Sciatic nerve (tissue), 1 donor: ENCODE results near the genes NMD3, SERPINI1 and GOLIM4.

- PRO-cap: no peak
Measured at GRCh38 chr3:159858616-159859042, 366.6 kb upstream of the C3orf80 start.

DNA sequence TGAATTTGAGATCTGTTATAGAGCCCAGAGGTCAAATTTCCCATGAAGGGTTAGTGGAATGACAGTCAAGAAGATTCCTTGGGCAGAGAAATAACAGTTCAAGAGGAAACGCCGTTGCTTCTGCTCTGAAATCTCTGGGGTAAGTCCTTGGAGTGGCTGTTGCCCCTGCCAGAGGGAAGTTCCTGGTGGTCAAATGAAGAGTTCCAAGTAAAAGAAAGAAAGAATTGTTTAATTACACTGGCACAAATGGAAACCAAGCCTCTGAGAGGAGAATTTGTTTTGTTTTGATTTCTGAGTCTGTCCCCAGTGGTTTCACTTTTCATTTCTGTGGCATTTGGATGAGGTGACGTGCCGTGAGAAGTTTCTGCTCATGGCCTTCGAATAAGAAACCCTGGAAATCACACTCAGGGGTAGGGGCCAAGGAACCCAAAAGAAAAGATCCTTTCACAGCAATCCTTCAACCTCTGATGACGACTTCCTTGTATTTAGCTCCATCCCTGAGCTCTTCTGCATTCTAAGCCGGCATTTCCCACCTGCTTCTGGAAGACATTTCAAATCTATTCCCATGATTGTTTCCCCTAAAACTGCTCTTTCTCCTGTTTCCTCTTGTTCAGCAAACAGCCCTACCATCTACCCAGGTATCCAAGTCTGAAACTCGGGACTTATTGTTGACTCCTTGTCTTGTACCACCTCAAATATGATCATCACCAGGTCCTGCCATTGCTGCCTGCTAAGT, 313.9 kb upstream of the C3orf80 start:
- PRO-cap: bidirectional peak, plus-strand start at position 334 of the sequence, minus-strand start at position 265 of the sequence

GRCh38 chr3:160498584-160499280, 49.1 kb upstream of the TRIM59 start:
- PRO-cap: no peak

- PRO-cap: no peak
Measured at GRCh38 chr3:160525753-160526228, 39.6 kb downstream of the KPNA4 start.

- PRO-cap: bidirectional peak, plus-strand start at chr3:160755606, minus-strand start at chr3:160755451
Measured at GRCh38 chr3:160755304-160755741, 708 bp upstream of the PPM1L start.

- PRO-cap: no peak
Measured at GRCh38 chr3:160780354-160780800, 24.3 kb downstream of the PPM1L start.

GRCh38 chr3:161217465-161218039, 3.6 kb upstream of the NMD3 start:
- PRO-cap: no peak

- PRO-cap: bidirectional peak, plus-strand start at chr3:161221315, minus-strand start at chr3:161221207; unidirectional peak, plus-strand start at chr3:161221604
Measured at GRCh38 chr3:161220913-161221814, at the start of gene NMD3. Gene NMD3, plus strand, starts transcription at chr3:161221311.

DNA sequence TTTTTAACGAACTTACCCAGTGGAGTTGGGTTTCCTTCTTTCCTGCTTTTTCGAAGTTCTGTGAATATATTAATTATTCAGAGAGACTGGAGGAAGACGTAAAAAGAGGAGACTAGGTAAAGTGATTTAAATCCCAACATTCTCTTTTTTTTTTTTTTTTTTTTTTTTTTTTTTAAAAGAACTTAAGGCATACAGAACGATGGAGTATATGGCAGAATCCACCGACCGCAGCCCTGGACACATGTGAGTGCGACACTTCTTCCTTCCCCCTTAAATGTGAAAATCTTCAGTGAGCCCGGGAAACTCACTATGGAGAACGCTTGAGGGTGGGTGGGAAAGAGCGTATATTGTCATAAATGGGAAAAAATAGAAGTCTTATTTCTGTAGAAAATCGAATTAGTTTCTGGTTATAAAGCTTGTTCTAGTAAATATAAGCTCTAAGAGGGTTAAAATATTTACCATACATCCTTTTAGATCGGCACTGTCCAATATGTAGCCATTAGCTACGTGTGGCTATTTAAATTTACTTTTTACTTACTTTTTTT, 776 bp downstream of the NMD3 start:
- PRO-cap: bidirectional peak, plus-strand start at position 214 of the sequence, minus-strand start at position 249 of the sequence

GRCh38 chr3:161415771-161416556, 44.6 kb upstream of the SPTSSB start:
- PRO-cap: no peak

DNA sequence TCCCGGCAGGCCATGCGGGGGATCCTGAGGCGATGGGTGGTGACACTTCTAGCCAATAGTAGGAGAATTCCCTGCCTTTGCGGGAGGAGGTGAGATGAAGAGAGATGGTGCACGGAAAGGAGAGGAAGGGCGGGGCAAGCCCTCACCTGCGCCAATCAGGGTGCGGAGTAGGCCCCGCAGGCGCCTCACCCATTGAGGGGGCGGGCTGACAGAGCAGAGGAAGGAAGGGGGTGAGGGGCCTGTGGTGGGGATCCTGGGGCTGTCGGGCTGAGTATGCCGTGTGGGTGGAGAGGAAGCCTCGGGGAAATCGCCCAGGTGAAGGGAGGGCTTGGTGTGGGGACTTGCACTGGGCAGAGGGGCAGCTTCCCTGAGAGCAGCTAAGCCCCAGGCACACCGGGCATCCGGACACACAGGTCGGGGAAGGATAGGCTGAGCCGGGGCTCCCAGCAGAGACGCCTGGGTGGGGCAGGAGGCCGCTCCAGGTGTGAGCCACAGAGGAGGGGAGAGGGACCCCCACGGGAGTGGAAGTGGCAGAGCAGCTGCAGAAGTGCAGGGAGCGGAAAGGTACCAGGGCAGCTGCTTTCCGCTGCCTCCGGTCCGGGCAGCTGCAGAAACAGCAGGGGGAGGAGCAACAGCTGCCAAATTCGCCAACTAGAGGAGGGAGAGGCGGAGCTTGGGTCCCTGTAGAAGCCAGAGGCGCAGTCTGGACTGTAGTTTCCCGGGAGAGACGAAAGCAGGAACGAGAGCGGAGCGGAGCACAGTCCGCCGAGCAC, at the start of gene SERPINI1:
Gene SERPINI1 (plus strand): TSS at position 711 of the 773 bp plus-strand sequence.
- PRO-cap: bidirectional peak, plus-strand start at position 216 of the sequence, minus-strand start outside the sequence; bidirectional peak, plus-strand start at position 713 of the sequence, minus-strand start at position 603 of the sequence

DNA sequence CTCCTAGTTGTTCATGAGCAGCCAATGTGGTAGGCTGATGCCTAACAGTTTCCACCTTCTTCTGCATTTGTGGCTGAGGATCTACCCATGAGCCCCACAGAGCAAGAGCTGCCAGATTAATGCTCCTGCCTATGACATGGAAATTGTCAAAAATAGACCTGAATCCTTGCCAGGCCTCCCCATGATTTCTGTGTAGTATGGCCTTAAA, 128.9 kb downstream of the SERPINI1 start:
- PRO-cap: no peak

- PRO-cap: no peak
Measured at GRCh38 chr3:167870688-167871153, 135.2 kb downstream of the SERPINI1 start.

DNA sequence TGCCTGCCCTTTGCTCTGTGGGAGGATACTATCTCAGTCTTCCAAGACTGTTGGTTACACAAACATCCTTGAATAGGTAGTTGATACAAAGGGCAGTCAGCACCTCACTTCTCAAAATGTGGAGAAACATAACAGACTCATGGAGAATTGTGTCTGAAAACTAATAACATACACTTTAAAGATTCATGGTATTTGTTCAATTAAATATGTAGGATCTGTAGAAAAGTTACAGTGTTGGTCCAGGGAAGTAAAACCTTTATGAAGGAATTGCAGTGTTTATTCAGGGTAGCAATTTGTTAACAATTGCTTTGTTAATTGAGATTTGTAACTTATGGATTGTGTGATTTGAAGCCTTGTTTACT, 103.2 kb downstream of the GOLIM4 start:
- PRO-cap: no peak

DNA sequence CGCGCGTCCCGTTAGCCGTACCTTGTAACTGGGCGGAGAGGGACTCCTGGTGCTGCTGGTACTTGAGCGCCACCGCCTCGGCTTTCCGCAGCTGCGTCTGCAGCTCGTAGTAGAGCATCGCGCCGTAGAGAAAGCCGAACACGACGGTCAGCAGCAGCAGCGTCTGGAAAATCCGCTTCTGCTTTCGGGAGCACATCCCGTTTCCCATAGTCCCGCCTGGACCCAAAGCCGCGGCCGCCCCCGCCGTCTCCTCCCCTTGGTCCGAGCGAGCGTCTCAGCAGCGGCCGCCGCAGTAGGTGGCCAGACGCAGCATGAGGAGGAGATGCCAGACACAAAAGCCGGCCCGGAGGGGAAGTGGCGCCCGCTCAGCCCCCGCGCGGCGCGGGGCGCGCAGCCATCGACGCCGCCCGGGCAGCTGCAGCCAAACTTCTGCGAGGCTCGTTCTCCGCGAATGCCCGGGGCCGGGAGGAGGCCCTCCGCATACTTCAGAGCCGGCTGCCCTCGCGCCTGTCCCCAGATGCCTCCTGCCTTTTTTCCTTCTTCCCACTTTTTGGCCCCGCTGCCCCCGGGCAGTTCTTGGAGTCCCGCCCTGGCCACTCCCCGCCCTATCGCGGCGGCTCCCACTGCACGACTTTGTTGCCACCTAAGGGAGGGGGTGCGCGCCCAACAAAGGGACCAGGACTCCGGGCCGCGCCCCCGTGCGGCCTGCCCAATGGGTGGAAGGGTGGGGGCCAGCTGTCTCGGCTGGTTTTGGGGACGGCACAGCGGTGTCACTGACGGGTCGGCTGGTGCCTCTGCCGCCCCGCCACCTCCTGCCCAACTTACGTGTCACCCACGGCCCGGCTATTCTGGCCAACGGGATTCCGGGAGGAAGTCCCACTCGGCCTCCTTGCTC, at the start of gene GOLIM4:
Gene GOLIM4 (minus strand): TSS at position 847 of the 895 bp plus-strand sequence.
- PRO-cap: bidirectional peak, plus-strand start at position 303 of the sequence, minus-strand start at position 313 of the sequence; bidirectional peak, plus-strand start at position 451 of the sequence, minus-strand start at position 453 of the sequence; bidirectional peak, plus-strand start outside the sequence, minus-strand start at position 814 of the sequence

GRCh38 chr3:168260667-168260945, 164.9 kb upstream of the GOLIM4 start:
- PRO-cap: no peak

- PRO-cap: no peak
Measured at GRCh38 chr3:168859179-168859661, 763.5 kb upstream of the GOLIM4 start.

DNA sequence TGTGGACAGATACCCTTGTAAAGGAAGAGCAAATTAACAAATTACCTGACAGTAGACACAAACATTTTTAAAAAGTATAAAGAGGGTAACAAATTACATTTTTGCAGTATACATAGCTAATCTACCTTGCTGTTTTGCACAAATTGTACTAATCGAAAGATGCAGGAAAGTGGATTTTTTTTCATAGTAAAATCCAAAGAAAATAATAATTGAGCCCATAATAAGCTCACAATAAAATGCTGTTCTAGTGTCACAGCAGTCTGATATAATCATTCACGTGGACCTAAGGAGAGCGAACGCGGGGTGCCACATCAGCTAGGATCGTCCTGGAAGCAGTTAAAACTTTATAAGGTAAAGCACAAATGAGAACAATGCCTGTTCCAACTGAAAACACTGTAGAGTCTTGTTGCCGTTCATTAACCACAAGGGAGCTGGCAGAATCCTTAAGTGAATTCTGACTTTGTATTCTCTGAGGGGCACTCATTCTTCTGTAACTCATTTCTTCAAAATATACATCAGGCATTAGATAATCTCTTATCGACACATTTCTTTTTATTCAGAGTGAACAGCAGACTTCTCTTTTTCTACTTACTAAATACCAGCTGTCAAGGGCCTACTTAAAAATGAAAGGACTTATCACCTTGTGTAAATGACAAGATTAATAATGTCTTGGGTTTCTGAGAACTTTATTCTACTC, 524.7 kb downstream of the MECOM start:
- PRO-cap: no peak

- PRO-cap: no peak
Measured at GRCh38 chr3:169211649-169212425, 451.7 kb downstream of the MECOM start.

- PRO-cap: no peak
Measured at GRCh38 chr3:169389517-169390276, 273.8 kb downstream of the MECOM start.